Paraaortic lymph node (tissue), 1 donor: ENCODE measurements around the genes DIAPH2 and ARMCX5.

GRCh38 chrX:82757693-82758125 is 750.4 kb upstream of the POU3F4 start:
- PRO-cap, result no peak

- PRO-cap, result no peak
Measured at GRCh38 chrX:86294666-86295127, 146.4 kb downstream of the DACH2 start.

DNA sequence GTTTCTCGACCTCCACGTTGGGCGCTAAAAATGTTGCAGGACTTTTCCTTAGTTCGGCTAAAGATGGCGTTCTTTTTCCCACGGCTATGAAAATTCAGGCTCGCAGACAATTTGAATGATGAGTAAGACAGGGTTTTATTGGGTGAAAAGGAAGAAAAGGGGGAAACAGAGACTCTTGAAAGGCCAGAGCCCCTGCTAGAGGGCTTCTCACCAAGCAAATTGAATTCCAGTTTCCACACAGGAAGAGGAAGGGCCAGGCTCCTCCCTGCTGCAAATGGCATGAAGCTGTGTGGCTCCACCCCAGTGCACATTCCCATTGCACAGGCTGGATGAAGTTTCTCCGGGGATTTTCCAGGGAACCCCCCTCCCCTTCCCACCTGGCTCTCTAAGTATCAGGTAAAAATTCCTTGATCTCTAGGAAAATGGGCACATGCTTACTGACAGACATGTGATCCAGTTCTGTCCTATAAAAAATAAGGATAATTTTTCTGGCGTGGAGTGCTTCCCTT is 210.9 kb downstream of the KLHL4 start:
- PRO-cap, result no peak

DNA sequence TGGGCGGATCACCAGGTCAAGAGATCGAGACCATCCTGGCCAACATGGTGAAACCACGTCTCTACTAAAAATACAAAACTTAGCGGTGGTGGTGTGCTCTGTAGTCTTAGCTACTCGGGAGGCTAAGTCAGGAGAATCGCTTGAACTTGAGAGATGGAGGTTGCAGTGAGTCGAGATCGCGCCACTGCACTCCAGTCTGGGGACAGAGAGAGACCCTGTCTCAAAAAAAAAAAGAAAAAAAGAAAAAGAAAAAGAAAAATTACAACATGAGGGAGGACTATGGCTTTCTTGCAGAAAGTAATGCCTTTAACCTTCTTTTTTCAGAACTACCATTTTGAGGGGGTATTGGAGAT is 453.2 kb downstream of the FAM133A start:
- PRO-cap, result no peak

DNA sequence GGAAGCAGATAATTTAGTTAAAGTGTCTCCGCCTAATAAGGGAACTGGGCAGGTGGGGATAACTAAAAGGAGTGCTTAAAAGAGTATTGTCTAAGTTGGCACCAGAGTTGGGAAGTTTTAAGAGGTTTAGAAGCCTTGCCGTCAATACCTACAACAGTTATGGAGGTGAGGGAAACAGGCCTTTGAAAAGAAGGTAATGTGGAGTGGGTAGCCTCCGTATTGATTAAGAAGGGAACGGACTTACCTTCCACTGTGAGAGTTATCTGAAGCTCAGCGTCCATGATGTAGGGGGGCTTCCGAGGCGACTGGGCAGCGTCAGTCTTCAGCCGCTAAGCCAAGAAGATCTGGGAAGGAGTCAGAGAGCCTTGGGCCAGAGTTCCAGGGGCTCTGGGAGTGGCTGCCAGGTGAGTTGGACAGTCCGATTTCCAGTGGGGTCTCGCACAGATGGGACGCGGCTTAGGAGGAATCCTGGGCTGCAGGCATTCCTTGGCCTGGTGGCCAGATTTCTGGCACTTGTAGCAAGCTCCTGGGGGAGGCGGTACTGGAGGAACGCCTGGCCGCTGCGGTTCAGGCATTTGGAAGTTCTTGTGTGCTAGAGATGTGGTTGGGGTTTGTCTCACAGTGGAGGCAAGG is 1027.9 kb downstream of the FAM133A start:
- PRO-cap, result no peak

GRCh38 chrX:95889067-95889609 is 795.5 kb upstream of the DIAPH2 start:
- PRO-cap, result no peak

- PRO-cap, result bidirectional peak, plus-strand start at chrX:96684782, minus-strand start at chrX:96684574
Measured at GRCh38 chrX:96684139-96685222, at the start of gene DIAPH2. TSS of gene DIAPH2 (plus strand) at chrX:96684842.

DNA sequence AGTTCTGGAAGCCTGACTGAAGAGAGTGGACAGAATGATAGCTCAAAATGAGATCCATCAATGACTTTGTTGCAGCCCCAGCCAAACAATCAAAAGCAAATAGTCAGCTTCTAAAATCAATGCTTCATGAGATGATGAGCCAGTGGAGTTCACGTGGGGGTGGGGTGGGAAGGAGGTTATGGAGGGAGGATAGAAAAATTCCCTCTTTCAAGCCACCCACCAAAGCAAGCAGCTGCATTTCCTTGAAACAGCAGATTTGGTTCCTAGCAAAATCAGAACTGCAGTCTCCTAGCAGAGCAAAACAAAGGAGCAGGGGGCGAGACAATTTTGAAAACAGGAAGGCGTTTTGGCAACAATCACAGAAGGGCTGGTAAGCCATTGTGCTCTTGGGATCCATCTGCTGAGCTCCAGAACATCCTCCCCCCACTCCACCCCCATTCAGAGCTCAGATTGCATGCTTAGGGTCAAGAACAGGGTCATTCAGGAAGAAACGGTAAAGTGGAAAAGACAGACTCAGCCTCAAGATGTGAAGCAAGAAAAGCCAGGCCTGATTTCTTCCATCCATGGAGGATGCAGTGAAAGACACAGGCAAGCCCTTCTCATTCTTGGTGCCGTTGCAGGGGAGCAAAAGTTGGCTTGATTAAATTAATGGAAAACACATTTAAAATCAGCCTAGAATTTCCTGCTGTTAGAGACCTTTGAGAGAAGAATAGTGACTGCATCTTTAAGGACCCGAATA is 7.6 kb upstream of the PCDH19 start:
- PRO-cap, result no peak

- PRO-cap, result no peak
Measured at GRCh38 chrX:100476489-100476690, 66.3 kb upstream of the PCDH19 start.

- PRO-cap, result no peak
Measured at GRCh38 chrX:100593505-100593748, 8.7 kb downstream of the TNMD start.

DNA sequence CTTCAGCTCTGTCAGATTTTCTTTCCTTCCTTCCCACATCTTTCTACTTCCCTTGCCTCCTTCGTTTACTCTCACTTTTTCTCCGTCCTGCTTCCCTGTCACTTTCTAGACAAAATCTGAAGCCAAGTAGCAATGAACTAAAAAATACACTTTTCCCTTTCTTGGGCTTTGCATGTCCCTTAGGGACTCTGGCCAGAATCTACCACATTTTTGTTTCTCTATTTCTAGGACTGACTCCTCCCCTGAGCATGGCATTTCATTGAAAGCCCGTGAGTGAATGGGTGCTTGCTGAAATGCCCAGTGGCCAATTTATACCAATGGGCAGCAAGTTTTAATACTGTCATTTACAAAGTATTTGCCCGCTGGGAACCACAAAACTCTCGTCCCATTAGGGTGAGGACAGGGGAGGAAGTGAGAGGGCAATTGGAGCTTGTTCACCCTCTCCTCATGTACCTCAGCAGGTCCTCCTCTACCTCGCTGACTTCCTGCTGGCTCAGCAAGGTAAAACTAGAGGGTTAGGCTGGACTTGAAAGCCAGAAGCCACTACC is 1.0 kb downstream of the SRPX2 start:
- PRO-cap, result no peak

GRCh38 chrX:100649509-100650279 is 5.7 kb downstream of the SRPX2 start:
- PRO-cap, result no peak

DNA sequence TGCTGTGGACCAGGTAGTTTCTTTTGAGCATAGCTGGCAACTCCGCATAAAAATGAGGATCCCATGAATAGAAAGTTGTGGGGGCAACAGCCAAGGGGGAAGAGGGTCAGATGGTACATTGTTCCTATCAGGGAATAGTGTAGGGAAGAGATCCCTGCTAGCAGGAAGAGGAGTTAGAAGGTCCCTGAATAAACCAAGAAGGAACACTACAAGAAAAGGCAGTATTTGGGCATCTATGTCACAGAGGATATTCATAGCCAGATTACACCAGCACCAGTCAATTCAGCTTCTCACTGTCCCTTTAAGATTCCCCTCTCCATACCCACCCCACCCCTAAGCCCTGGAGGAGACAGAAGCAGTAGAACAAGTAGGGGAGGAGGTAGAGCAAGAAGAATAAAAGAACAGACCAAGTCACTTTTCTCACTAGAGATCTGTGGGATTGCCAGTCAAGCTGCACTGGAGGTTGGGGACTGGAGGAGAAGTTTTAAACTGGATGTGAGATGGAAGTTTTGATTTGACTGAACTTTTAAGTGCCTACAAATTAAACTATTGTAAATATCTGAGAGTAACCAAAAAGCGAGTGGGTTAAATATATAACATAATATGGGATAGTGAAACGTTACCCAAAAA is 9.3 kb upstream of the SYTL4 start:
- PRO-cap, result no peak

DNA sequence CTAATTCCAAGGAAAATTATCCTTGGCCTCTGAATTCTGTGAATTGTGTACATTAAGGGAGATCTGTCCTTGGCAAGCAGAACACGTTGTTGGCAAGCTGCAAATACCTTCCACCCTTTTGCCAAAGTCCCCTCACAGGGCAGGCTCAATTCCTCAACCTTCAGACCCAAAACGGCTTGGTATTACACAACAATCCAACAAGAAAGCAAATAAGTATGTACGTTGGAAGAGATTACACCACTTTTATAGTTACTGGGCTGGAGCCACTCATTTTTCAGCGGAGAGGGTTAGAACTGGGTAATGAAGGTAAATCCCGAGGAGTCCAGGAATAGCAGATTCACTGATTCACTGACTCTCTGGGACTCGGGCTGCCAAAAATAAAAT is 730 bp downstream of the TIMM8A start:
- PRO-cap, result no peak

DNA sequence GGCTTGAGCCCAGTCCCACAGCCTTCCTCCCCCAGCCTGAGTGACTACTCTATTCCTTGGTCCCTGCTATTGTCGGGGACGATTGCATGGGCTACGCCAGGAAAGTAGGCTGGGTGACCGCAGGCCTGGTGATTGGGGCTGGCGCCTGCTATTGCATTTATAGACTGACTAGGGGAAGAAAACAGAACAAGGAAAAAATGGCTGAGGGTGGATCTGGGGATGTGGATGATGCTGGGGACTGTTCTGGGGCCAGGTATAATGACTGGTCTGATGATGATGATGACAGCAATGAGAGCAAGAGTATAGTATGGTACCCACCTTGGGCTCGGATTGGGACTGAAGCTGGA is 1.9 kb downstream of the ARMCX3 start:
- PRO-cap, result no peak

GRCh38 chrX:101780355-101780762 is 120.7 kb upstream of the ARMCX2 start:
- PRO-cap, result no peak

- PRO-cap, result no peak
Measured at GRCh38 chrX:101930218-101930621, 1.6 kb downstream of the ZMAT1 start.

DNA sequence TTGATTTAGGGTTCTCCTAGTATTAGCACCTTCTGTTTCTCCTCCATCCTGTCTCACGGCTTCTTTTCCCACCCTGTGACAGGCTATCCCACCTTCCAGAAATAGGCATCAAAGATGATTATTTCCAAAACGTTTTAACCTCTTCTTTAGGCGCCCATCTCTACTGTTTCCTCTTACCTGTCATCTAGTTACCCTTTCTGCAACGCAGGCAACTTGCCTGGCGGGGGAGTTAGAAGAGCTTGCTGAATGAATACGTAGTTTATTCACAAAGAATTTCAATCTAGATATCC is 960 bp downstream of the BEX5 start:
- PRO-cap, result no peak

GRCh38 chrX:102598872-102599998 is at the start of gene ARMCX5:
TSS of gene ARMCX5 (plus strand) at chrX:102599515.
- PRO-cap, result unidirectional peak, plus-strand start at chrX:102599206; unidirectional peak, plus-strand start at chrX:102599269; bidirectional peak, plus-strand start at chrX:102599526, minus-strand start at chrX:102599469

DNA sequence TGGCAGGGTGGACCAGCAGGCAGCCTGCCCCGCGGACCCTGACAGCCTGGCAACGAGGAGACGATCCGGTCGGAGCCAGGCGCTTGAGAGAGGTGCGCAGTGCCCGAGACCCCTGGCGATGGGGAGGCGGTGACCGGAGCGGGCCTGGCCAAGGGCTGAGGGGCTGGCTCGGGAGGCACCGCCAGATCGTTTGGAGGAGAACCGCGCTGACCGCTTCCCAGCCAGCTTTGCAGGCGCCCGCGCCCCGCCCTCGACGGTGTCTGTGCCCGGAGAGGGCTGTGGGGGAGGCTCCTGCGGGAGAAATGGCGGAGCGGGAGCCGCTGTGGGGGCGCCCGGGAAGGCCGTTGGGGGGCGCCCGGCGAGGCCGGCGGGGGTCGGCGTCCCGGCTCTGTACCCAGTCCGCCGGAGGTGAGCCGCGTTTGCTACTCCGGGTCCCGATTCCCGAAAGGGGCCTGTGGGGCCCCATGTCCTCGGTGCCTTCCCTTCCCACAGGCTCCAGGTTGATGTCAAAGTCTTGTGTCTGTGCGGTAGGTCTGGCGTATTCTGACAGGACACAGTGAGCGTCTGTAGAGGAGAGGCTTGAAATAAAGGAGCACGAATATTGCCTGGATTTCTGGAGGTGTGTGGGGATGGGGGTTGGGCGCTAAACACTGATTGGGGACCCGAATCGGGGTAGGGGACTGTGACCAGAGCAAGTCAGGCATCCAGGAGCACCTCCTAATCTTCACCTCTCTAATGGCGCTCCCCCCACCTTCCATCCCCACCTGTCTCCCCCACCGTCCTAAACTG is 545 bp downstream of the GPRASP2 start:
- PRO-cap, result no peak